Cerebellum (tissue), 5 donors: ENCODE measurements around the genes KIF2A and HTR1A.

GRCh38 chr5:62305445-62305722, 622 bp upstream of the KIF2A start:
- PRO-cap, 3 experiments: no peak in any of the 3 experiments
- RAMPAGE, long total RNA: no peak

DNA sequence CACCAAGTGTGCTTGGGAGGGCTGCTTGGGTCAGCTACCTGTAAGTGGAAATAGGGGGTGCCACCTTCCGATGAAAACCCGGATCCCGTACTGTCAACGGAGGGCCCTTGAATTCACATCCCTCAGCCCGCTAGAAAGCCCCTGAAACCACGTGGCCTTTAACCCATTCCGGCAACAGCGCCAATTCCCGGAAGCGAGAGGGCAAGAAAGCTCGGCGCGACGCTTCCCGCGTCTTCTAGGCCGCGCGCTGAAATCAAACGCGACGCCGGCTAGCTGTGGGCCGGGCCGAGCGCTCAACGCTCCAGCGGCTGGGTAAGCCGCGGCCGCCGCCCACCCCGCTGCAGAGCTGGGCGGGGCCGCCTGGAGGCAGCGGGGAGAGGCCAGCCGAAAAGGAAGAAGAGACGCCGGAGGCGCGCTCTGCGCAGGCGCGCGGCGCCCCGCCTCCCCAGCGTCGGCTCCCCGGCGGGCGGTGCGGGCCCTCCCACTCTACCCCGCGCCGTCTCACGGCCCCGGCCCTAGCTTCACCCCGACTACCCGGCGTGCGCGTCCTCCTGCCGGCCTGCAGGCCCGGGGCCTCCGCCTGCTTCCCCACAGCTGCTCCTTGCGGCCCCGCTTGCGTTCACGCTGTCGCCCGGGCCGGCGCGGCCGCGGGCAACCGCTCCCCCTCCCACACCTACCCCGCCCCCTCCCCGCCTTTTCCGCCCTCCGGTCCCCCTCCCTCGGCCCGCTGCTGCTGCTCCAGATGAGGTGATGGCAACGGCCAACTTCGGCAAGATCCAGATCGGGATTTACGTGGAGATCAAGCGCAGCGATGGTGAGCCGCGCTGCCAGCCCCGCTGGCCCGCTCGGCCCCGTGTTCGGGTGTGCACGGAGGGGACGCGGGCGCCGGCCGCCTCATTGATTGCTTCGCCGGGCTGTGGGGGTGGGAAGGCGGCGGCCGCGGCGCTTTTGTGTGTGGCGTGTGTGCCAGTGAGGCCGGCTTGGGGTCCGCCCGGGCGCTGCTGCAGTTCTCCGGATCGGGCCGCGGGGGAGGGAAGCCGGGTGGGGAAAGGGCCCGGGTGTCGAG, at the start of gene KIF2A:
Gene KIF2A, plus strand, starts transcription at position 484 of the 1,066 bp plus-strand sequence.
- PRO-cap, 3 experiments: peak in 2 of 3 experiments; most common plus-strand start position 448 of the sequence (in 1); most common minus-strand start position 348 of the sequence (in 2)
- RAMPAGE, long total RNA: start-site peak on the plus strand centred at position 748 of the sequence, 74 bp wide, 1,227 and 2,680 reads in 2 replicates

DNA sequence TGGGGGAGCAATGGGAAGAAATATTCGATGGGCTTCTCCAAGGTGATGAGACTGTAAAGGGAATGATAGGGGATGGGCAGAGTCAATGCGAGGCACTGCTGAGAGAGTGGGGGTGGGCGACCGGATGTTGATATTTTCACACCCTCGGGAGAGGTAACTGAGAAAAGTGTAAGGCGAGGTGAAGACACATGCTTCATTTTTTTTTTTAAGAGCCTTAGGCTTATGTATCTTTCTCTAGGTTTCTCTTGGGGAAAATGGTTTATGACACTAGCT, 1.1 kb downstream of the KIF2A start:
- PRO-cap, 3 experiments: no peak in any of the 3 experiments
- RAMPAGE, long total RNA: no peak

DNA sequence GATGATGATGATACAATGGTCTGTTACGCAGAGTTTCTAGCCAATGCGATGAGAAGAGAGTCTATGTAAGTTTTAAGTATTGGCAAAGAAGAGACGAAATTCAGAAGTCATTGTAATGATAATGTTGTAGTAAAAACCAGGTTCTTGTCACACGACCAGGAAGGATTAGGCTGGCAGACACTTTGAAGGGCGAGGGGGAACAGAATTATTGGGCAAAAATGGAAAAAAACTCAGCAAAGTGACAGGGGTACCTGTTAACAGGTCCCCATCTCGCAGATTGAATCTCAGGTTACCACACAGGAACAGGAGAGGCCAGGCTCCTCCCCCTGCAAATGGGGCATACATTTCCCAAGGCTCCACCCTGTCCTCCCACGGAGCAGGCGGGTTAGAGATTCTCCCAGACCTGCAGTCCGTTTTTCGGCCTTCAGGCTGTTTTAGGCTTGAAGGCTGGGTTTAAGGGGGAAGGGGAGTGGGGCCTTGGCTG, 42.5 kb downstream of the LRRC70 start:
- PRO-cap, 3 experiments: no peak in any of the 3 experiments
- RAMPAGE, long total RNA: no peak

DNA sequence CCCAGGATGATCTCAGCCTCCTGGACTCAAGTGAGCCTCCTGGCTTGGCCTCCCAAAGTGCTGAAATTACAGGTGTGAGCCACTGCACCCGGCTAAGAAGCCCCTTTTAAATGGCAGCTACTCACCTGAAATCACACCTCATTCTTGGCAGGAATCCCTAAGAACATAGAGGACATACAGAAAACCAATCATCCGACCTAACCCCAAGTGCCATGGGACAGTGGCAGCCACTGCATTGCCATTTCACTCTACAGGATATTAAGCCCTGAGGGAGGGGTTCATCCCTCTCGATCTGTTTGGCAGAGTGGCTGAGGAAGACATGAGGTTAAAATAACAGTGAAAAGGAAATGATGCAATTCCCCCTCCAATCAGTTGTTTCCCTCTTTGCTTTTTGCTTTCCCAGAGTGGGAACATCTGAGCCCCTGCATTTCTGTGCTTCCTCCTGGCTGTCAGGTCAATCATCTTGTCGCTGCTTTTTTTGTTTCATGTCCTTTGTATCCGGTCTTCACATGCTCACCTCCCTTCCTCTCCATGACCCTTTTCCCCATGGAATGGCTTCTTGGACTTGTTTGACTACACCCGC, 74.8 kb downstream of the LRRC70 start:
- PRO-cap, 3 experiments: no peak in any of the 3 experiments
- RAMPAGE, long total RNA: no peak

GRCh38 chr5:62777217-62777639, 198.6 kb downstream of the LRRC70 start:
- PRO-cap, 3 experiments: no peak in any of the 3 experiments
- RAMPAGE, long total RNA: no peak

DNA sequence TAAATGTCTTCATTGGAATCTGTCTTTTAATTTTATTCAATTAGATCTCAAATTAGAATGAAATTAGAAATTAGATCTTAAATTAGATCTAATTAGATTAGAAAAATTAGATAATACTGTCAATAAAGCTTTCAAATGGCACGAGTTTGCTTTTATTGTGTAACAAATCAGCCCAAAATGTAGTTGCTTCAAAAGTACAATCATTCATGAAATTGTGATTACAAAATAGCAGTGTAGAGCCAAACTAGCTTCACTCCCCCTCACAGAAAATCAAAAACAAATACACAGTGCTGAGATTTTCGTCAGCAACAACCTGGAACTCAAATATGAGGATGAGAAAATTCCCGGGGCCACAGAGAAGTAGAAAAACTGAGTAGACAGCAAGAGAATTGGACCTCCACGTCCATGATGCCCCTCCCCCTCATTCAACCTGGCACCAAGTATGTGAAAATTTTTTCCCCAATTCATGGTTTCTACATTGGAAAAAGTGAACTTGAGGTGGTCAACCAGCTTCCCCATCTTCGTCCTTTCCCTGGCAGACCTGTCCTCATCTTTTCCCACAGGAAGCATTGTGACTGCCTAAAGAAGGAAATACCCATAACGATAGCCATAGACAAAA, 664.4 kb downstream of the LRRC70 start:
- PRO-cap, 3 experiments: no peak in any of the 3 experiments
- RAMPAGE, long total RNA: no peak

- PRO-cap, 3 experiments: no peak in any of the 3 experiments
- RAMPAGE, long total RNA: start-site peak on the minus strand at chr5:63962257-63962518, 182 and 14 reads in 2 replicates
These were observed at the start of gene HTR1A for GRCh38 chr5:63961909-63962622. HTR1A (minus strand) TSS chr5:63962445.

DNA sequence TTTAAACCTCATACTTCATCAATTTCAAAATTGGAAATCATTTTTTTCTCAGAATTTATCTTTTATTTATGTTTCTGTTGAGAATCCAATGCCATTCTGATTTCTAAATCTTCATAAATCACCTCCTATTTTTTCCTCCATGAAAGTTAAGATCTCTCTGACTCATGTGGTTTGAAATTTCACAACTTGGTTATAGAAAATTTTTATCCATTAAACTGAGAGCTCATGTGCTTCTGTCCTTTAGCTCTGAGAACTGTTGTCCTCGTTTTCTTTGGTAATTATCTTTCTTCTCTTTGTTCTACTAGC, 1.5 kb upstream of the RNF180 start:
- PRO-cap, 3 experiments: no peak in any of the 3 experiments
- RAMPAGE, long total RNA: no peak

DNA sequence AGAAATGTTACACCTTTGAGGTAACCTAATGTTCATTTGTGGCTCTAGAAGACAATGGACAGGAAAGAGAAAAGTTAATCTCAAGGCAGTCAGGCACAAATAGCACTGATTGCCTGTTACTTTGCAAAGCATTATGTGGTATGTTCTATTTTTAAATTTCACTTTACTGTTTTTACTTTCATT, 67.4 kb downstream of the CWC27 start:
- PRO-cap, 3 experiments: no peak in any of the 3 experiments
- RAMPAGE, long total RNA: no peak

DNA sequence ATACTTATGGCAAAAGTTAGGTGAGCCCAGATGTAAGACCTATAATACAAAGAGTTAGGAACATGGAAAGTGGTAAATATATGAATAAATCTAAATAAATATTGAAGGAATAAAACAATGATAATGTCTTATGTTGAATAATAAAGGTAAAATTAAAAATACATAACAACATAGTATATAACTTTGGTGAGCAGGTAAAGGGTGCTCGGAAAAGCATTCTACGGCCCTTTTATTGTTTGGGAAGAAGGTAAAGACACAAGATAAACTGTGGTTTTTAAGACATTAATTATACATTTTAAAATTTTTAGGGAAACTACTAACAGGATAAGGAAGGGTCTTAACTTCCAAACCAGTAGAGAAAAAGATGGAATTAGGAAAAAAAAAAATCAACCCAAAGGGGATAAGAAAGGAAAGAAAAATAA, 127.6 kb downstream of the CWC27 start:
- PRO-cap, 3 experiments: no peak in any of the 3 experiments
- RAMPAGE, long total RNA: no peak

- PRO-cap, 3 experiments: no peak in any of the 3 experiments
- RAMPAGE, long total RNA: no peak
These were observed 292.7 kb downstream of the CWC27 start for GRCh38 chr5:65061319-65061966.

DNA sequence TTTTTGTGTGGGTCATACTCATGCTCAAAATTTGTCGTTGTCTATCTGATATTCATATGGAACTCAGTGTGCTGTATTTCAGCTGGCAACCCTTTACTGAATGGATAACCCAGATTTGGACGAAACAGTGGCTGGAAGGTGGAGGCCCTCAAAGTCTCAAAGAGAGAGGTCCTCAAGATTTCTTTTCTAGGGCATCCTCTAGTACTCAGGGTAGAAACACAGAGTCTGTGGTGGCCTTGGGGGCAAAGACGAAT, 333.6 kb downstream of the CWC27 start:
- PRO-cap, 3 experiments: no peak in any of the 3 experiments
- RAMPAGE, long total RNA: no peak

DNA sequence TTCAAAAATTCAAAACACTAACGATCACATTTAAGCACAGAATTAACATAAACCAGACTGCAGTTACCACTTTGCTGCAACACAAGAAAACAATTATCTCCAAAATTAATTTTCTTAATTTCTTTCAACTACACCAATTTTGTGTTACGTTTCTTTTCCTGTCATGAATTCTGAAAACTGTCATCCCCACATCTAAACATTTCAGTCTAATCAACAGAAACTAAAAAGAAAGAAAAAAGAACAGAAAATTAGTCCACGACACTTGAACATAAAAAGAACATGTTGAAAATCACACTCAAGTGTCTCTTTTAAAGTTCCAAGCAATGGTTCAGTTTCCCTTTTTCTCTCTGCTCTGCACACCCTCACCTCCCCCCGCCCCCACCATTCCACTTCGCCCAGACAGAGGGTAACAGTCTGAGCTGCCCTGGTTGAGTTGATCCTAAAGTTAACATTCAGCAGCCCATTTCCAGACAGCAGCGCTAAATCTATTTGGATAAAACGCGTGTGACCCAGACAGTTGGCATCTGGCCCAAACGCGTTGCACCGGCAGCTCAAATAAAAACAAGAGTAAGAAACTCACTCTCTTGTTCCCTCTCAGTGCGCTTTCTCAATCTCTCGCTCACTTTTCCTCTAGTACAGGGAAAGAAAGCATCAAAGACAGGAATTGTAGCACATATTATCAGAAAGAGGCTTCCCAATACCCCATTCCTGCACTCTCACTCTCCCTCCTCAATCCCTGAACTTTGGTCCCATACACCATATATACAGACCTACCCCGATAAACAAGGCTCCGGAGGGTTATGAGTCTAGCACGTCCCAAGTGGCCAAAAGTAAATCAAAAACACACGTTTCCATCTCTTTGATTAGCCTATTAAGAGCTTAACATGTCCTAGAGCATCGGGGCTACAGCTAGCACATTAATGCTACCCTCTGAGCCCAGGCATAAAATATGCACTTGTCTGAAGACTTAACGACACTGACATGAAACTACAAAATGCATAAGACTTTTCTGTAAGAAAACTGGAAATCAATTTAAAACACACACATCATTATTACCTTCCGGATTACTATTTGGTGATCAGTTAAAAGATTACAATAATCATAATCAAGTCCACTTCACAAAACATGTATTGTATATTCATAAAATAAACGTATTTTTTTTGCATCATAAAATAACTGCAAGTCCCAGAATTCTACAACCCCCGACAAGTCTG, 1.4 kb downstream of the ADAMTS6 start:
- PRO-cap, 3 experiments: no peak in any of the 3 experiments
- RAMPAGE, long total RNA: no peak

DNA sequence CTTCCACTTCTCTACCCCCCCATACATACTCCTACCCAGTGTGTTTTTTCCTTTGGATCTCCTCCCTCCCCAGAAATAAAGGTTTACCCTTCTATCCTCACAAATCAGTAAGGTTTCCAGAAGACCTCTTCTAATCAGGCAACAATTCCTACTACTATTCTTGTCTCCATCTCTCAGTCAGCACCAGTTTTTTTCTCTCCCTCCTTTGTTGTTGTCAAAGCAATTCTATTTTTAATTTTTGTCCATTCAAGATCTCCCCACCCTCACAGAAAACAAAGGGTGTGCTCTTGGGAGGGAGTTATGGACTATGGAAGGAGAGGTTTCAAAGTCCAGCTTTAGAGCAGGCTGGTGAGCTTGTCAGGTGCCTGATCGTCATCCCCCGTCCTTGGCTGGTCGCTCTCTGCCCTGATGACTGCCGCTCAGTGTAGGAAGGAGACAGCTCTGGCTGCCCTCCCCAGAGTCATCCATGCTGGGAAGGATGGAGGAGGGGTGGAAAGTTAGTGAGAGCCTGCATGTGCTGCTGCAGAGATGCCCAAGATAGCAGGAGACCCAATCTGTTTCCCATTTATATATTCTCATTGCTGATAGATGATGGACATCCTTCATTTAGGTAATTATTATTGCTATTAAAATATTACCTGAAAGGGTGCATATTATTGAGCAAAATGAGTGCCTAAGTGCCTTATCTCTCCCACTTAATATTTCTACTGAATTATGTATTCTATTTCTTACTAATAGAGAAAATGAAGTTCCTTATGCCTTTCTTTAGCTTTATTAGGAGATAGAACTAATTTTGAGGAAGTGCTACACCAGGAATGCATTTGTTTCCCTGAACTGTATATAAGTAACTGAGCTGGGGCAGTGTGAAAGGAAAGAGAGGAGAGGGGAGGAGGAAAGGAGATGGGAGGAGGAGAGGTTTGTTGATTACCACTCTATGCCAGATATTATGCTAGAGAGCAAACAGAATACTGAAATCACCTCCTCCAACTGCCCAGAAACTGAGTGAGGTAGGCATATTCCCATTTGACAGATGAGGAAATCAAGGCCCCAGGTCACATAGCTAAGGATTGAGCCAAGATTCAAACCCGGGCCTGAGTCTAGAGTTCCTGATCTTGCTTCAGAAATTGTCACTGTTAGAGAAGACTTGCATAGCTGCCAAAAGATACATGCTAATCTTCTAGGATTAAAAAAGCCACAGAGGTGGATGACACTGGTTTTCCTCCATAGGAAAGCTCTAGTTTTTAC, 96.8 kb downstream of the NLN start:
- PRO-cap, 3 experiments: no peak in any of the 3 experiments
- RAMPAGE, long total RNA: no peak

GRCh38 chr5:66087039-66087606, 57.0 kb upstream of the SREK1 start:
- PRO-cap, 3 experiments: no peak in any of the 3 experiments
- RAMPAGE, long total RNA: no peak

GRCh38 chr5:66163497-66164017, 19.5 kb downstream of the SREK1 start:
- PRO-cap, 3 experiments: no peak in any of the 3 experiments
- RAMPAGE, long total RNA: no peak

- PRO-cap, 3 experiments: no peak in any of the 3 experiments
- RAMPAGE, long total RNA: no peak
These were observed 36.6 kb downstream of the SREK1 start for GRCh38 chr5:66180740-66181106.

GRCh38 chr5:66306933-66307339, 162.8 kb downstream of the SREK1 start:
- PRO-cap, 3 experiments: no peak in any of the 3 experiments
- RAMPAGE, long total RNA: no peak

DNA sequence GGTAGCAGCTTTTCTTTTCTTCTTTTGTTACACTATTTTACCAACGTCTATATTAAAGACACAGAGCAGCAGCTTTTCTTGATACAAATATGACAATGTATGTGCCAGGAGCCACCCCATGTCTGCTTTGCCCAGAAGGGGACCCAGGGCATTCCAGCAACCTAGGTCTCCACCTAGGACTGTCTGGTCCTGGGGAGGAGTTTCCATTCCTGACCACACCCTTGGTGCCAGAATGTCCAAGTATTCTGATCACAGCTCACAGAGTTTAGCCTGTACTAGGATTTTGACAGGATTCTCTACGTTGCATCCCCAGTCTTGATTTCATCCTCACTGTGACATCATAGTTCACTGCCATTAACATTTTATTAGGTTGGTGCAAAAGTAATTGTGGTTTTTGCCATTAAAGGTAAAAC, 224.7 kb downstream of the SREK1 start:
- PRO-cap, 3 experiments: no peak in any of the 3 experiments
- RAMPAGE, long total RNA: no peak